Vein endothelial cell (primary cell): ENCODE results near the genes PIWIL1, RIMBP2 and PUS1.

GRCh38 chr12:130337745-130338300 is at the start of gene PIWIL1:
TSS of gene PIWIL1 (plus strand) at chr12:130337887.
- CAGE, long polyA plus RNA: no peak

DNA sequence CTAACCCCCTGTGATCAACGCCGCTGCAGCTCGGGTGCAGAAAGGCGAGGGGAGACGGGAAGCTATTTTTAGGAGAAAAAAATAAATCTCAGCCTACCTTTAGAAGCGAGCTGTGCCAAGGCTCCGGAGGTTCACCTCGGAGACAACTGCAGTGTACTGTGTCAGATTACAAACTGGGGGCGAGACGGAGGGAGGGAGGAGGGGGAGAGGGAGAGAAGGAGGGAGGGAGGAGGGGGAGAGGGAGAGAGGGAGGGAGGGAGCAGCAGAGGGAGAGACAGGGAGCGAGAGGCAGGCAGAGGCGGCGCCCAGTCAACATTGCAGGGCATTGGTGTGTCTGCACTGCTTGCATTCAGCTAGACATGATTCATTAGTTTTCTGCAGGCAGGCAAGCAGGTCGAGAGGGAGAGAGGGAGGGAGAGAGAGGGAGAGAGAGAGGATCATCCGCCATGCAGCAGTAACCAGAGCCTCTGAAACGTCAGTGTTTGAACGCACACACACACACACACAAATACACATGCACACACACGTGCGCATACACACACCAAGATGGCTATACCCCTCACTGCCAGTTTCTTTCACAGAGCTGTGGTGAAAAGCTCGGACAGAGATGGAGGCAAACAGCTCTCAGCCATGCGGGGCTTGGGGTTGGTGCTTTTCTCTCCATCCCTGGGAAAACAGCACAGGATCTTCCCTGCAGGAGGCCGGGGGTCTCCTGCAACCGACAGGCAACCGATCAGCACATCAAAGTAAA is at the start of gene RIMBP2:
TSS of gene RIMBP2 (minus strand) at position 175 of the 751 bp plus-strand sequence.
- CAGE, long polyA plus RNA: no peak

- CAGE, long polyA plus RNA: no peak
These were observed 51.0 kb downstream of the STX2 start for GRCh38 chr12:130787974-130788488.

DNA sequence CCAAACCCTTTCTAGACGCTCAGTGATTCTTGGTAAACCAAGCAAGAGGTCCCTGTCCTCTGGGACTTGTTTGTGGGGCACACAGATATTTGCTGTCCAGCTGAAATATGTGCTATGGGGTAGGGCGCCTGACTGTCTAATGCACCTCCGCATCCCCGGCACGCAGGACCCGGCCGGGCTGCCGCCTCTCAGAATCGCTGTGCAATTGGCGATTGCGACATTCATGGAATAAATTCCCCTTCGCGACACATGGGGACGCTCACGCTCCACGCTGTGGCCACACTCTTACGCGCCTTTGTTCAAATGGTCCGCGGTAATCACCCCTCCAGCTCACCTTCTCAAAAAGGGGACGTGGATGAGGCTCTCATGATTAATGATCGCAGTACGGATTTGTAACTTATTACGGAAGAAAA is 37.6 kb upstream of the ADGRD1 start:
- CAGE, long polyA plus RNA: no peak

- CAGE, long polyA plus RNA: no peak
These were observed 48.6 kb downstream of the ADGRD1 start for GRCh38 chr12:131002199-131002779.

DNA sequence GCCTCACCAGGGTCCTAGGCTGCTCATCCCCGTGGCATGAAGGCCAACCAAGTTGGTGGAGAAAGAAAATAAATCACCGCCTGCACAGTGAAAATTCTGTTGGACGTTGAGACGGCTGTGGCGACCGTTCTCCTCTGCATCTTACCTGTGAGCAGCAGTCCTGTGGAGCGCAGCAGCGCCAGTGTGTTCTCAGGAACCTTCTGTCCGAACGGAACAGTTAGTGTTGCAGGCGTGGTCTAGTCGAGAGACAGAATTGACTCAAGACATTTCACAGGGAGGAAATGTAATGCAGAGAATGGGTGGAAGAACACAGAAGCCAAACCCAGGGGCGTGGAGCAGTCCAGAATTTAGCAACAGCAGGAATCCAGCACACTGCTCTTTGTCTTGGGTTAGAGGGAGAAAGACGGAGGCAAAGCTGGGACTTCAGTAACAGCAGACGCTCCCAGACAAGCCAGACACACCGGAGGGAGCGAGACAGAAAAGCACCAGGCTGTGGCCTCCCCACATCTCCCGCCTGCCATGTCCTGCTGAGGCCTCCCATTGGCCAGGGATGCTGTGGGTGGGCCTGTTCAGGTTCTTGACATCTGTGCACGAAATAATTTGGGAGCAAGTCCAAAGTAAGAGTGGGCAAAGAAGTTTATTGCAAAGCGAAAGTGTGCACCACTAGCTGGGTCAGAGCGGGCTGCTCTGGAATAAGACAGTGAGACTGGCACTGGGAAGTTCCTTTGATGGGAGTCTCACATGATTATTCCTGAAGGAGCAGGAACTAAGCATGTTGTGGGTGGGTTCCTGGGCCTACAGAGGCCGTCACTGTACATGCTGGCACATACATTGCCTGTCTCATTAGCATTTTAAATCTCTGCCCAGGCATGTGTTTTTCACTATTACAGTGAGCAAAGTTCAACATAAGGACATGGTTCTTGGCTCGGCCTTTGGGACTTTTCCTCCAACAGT is 339.4 kb upstream of the SFSWAP start:
- CAGE, long polyA plus RNA: no peak

GRCh38 chr12:131434354-131435220 is 276.3 kb upstream of the SFSWAP start:
- CAGE, long polyA plus RNA: no peak

GRCh38 chr12:131530276-131530900 is 180.5 kb upstream of the SFSWAP start:
- CAGE, long polyA plus RNA: no peak

GRCh38 chr12:131671292-131671720 is 39.6 kb upstream of the SFSWAP start:
- CAGE, long polyA plus RNA: no peak

DNA sequence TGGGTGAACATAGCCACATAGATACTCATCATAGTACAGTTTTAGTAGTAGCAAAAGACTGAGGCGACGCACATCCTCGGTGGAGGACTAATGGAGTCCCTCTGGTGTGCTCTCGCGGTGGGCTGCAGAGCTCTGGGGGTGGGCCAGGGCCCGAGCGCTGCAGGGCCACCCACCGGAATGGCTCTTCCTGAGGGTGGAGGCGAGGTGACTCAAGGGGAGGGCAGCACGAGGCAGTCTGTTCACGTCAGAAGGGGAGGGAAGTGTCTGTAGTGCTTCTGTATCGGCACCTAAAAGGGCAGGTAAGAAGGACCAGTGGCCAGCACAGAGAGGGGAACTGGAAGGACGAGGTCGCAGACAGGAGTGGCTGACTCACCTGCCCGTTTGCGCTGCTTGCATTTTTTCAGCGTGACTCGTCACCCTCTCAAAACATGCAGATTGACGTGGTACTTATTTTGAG is 26.1 kb downstream of the SFSWAP start:
- CAGE, long polyA plus RNA: no peak

DNA sequence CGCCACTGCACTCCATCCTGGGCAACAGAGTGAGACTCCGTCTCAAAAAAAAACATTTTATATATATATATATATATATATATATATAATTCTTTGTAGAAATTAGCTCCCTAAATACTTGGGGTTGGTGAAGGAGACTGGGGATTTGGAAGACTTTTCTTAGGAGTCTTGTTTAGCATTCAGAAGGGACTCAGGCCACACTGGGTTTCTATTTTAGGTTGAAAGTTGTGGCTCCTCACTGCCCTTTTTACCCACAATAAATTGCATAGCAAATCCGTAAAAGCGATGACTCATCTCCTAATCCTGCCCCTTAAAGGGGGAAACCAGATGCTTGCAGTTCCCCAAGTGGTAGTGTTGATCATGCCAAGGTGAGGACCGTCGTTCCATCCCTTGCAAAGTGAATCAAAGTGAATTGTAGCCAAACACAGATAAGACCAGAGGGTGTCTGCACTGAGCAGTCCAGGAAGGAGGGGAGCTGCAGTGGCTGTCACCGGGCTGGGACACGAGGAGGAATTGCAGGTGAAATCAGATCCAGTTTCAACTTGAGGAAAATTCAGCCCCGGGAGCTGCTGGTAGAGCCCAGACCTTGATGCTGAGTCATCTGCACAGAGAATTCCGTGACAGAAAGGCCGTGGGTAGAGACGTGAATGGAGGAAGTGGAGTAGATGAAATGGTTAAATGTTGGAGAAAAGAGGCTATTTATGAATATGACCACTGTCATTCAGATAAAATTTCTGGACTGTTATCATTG is 44.3 kb upstream of the MMP17 start:
- CAGE, long polyA plus RNA: no peak

DNA sequence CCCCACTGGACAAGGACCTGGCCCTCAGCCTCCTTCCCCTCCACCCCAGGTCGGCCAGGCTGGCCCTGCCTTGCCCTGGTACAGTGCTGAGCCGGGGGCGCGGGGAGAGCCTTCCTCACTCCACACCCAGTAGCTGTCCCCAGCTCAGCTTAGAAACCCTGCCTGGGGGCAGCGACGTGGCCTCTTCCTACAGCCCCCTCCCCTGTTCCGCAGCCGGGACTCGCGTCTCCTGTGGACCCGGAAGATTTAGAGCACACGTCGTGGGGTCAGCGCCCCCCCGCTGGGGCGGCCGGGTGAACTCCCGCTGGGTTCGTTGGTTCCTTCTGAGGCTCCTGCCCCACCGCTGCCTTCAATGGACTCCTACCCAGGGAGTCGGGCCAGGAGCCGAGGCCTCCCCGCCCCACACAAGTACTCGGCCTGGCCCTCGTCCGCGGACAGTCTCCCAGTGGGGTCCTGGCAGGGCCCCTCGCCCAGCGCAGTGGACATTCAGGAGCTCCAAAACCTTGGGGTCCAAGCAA is 1.1 kb downstream of the MMP17 start:
- CAGE, long polyA plus RNA: no peak

DNA sequence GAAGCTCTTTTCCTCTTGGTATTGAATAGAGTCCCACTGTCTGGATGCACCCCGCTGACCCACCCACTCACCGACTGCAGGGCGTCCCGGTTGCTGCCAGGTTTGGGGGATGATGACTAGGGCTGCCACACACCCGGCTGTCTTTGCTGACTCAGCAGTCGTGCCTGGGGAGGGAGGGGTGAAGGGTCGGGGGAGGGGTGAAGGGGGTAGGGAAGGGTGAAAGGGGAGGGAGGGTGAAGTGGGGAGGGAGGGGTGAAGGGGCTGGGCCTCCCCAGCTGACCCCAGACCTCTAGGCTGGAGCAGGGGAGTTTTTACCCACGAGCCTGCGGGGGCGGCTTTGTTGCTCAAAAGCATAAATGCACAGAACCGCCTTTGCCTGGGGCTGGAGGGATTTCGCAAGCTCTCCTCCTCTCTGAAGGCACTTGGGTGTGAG is 31.3 kb upstream of the ULK1 start:
- CAGE, long polyA plus RNA: no peak

DNA sequence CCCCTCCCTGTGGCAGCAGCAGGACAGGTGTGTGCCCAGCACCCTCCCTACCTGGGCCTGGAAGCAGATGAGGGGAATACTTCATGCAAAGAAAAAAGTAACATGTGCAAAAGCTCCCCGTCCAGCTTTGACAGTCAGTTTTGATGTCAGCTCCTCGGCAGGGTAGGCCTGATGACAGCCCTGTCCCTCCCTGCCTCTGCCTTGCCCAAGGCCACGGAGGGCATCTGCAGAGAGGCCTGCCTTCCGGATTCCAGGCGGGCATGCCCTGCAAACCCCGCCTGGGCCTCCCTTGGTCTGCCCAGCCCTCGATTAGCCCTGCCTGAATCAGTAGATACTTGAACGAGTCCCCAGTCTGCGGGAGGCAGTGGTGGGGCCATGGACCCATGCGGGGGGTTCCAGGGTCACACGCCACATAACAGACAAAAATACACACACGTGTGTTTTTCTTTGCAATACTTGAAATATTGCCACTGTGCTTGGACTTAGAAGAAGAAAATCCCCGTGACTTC is 6.7 kb upstream of the PUS1 start:
- CAGE, long polyA plus RNA: no peak

GRCh38 chr12:131922831-131923702 is 6.0 kb upstream of the PUS1 start:
- CAGE, long polyA plus RNA: no peak

- CAGE, long polyA plus RNA: no peak
These were observed at the start of gene PUS1 for GRCh38 chr12:131929166-131930269. TSS of gene PUS1 (plus strand) at chr12:131929276.

- CAGE, long polyA plus RNA: no peak
These were observed 1.1 kb downstream of the PUS1 start for GRCh38 chr12:131930270-131930562.

DNA sequence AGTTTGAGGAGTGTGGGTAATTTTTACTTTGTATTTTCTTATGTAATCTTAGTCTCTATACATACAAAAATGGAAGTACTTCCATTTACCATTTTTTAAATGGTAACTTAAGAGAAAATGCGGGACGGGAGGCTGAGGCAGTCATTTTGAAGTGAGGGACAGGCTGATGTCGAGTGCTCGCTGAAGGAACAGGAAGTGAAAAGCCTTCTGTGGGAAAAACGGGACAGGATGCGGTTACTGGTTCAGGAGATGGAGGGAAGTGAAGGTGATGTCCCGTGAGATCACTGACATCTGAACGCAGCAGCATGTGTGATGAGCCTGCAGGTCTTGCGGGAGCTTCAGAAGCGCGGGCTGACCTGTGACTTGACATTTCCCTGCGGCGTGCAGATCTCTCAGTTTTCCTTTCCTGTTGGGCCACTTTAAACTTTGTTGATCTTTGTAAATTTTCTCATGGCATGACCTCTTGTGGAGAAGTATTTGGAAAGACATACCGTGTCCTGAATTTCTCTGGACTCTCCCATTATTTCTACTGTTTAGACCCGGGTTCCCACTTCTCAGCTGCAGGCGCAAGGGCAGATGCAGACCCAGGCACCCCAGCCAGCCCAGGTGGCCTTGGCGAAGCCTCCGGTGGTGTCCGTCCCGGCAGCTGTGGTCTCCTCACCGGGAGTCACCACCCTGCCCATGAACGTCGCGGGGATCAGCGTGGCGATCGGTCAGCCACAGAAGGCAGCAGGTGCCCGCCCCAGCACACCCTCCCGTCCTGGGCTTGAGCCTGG is 77.7 kb downstream of the DDX51 start:
- CAGE, long polyA plus RNA: no peak

- CAGE, long polyA plus RNA: no peak
These were observed 73.2 kb downstream of the DDX51 start for GRCh38 chr12:132070922-132071355.

DNA sequence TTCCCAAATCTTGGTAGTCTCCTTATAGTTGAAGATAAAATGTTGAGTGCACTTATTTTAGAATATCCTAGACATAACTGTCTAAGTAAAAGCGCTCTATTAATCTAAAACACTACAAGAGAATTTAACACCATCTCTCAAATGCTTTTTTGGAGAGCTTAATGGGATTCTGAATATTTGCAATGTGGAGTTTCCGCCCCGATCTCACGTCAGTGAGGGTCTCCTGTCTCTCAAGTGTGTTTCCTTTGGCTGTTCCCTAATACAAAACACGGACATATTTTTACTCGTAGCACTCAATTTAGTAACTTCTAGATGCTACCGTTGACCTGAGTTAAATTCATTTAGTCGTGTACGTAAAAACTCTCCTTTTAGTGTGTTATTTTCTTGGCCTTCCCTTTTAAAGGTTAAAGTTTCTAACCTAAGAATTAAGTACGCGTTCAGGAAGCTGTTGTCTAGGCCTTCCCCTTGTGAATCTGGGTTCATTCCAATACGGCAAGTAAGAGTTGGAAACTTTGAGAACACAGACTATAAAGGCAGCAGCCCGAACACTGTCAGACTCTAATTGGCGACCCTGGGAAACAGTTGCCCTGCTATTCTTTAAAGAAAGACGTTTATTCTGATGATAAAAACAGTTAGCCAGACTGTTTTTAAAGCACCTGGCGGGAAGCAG is 64.4 kb downstream of the DDX51 start:
- CAGE, long polyA plus RNA: no peak